Right ventricle myocardium (tissue), 1 donor: ENCODE measurements around a stretch of chr11.

DNA sequence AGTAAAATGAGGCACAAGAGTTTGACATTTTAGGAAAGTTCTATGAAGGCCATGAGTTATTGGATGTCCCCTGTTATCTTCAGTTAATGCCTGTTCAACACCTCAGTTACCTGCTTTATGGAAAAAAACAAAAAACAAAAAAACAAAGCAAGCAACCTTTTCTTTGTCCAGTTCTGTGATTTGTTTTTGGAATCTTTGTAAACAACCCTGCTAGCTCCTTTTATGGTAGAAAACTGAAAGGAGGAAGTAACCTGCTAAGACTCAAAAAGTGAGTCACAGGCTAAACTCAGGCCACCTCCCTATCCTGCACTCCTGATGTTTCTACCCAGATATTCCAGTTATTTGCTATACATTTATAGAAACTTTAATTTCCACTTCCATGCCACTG, 20.6 kb upstream of the TLCD5 start:
- PRO-cap, 2 experiments: no peak in any of the 2 experiments

DNA sequence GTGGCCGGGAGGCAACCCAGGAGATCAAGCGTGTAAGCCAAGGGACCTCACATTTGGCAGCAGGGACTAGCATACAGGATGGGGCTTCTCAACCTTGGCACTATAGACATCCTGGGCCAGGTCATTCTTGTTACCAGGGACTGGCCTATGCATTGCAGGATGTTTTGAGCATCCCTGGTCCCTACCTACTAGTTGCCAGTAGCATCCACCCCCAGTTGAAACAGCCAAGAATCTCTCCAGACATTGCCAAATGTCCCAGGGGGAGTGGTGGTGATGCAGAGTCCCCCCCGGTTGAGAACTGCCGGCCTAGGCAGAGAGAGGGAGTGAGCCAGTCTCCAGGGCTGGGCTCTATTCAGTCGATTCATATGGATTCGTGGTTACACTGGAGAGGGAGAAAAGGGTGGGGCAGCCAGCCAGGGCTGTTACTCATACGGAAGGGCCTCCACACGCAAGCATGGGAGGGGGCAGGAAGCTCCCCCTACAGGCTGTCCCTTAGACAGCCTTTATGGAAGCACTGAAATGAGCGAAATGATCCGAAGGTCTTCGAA, 18.7 kb upstream of the TLCD5 start:
- PRO-cap, 2 experiments: no peak in any of the 2 experiments

- PRO-cap, 2 experiments: no peak in any of the 2 experiments
Measured at GRCh38 chr11:120310557-120311363, 14.3 kb upstream of the TLCD5 start.

- PRO-cap, 2 experiments: no peak in any of the 2 experiments
Measured at GRCh38 chr11:120326684-120327302, 1.7 kb downstream of the TLCD5 start.

DNA sequence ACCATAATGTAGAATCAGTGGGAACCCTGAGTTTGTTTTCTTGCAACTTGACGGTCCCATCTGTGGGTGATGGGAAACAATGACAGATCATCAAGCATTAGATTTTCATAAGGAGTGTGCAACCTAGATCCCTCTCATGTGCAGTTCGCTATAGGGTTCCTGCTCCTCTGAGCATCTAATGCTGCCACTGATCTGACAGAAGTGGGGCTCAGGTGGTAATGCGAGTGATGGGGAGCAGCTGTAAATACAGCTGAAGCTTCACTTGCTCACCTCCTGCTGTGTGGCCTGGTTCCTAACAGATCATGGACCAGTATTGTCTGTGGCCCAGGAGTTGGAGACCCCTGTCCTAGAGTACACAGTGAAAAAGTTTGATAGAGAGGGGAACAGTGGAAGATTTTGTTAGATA, 47.2 kb downstream of the ARHGEF12 start:
- PRO-cap, 2 experiments: no peak in any of the 2 experiments

DNA sequence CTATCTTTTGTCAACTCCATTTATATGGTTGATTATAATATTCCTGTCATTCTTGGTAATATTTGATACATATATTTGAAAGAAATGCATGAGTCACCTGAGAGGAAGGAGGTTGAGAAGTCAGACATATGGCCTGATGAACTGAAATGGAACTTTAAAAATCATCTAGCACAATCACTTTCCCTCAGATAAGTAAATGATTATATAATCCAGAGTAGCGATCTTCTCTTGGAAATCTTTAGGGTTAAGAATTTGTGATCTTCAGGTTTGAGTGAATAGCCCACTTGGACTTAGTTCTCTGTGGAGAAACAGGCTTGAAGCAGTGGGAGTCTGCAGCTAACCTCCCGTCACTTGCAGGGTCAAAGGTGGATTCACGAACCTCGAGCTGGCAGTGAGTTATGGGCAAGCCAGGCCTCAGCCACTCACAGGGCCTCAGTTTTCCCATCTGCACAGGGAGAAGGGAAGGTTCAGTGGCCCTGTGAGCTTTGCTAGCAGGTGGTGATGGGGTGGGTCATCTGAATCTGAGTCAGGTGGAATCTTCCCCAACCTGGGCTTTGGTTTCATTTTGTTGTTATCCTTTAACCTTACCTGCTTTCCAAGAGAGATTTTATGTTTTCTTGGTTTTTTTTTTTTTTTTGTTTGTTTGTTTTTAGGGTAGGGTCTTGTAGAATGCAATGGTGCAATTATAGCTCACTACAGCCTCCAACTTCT, 86.7 kb upstream of the GRIK4 start:
- PRO-cap, 2 experiments: no peak in any of the 2 experiments

DNA sequence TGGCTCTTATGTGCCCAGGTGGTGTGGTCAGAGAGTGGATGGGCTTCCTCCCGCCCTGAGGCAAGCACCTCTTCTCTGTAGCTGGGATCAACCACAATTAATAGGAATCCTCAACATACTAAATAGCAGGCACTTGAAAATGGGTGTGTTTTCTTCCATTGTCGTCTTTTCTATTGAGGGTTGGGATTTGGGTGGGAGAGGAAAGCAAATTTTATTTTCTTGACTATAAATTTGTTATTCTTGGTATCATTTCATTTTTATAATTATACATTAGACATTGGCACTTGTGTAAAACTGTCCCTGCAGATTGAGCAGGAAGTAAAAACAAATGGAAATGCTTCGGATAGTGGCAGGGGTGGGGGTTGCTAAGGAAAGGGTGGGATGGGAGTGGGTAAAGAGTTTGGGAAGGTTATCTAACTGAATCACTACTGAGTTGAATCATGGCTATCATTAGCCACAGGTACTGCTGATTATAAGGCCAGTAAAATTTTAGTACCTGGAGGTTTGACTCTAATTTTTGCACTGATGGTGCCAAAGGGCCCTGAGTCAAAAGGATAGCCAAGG, 25.8 kb upstream of the GRIK4 start:
- PRO-cap, 2 experiments: no peak in any of the 2 experiments

GRCh38 chr11:120546464-120547566, 35.3 kb downstream of the GRIK4 start:
- PRO-cap, 2 experiments: no peak in any of the 2 experiments

DNA sequence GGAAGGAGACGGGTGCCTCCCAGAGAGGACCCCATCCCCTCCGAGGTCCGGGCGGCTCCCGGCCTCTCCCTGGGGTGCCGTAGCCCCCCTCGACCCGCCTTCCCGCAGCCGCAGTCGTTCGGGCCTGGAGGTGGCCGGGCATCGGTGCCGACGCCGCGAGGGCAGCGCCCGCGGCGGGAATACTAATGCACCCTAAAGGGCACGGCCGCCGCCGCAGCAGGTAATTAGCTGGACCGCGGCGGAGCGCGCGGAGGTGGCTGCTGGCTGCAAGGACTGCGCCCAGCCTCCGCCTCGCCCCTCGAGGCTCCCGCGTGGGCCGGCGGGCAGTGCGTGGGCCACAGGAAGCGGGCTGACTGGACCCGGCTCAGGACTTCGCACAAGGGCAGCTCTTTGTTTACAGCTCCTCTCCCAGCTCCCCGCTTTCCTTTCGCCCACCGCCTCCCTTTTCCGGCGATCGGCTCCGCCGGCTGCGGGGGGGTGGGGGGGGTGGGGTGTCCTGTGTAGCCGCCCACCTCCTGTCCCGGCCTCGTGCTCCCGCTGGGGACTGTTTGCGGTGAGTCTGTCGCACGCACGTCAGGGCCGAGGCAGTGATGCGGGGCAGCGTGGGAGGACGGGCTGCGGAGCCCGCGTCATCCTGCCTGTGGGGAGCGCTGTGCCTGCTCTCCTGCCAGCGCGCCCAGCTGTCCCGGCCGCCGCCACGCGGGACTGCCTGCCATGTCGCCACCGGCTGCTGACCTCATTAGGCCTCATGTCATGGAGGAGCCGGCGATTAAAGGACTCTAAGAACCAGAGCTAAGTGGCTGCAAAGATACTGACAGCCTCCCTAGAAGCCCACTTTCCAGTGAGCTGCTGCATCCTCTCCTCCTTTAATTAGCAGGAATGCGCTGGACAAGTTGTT, 53.2 kb downstream of the GRIK4 start:
- PRO-cap, 2 experiments: no peak in any of the 2 experiments

DNA sequence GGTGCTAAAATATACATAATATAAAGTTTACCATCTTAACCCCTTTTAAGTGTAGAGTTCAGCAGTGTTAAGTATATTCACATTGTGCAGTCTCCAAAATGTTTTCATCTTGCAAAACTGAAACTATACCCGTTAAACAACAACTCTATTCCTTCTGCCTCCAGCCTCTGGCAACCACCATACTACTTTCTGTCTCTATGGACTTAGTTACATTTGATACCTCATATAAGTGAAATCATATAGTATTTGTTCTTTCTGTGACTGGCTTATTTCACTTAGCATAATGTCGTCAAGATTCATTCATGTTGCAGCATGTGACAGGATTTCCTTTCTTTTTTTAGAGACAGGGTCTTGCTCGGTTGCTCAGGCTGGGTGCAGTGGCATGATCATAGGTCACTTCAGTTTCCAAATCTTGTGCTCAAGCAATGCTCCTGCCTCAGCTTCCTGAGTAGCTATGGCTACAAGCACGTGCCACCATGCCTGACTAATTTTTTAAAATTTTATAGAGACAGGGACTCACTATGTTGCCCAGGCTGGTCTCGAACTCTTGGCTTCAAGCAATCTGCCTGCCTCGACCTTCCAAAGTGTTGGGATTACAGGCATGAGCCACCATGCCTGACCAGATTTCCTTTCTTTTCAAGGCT, 29.4 kb upstream of the SORL1 start:
- PRO-cap, 2 experiments: no peak in any of the 2 experiments

- PRO-cap, 2 experiments: no peak in any of the 2 experiments
Measured at GRCh38 chr11:121451257-121451835, 768 bp upstream of the SORL1 start.

DNA sequence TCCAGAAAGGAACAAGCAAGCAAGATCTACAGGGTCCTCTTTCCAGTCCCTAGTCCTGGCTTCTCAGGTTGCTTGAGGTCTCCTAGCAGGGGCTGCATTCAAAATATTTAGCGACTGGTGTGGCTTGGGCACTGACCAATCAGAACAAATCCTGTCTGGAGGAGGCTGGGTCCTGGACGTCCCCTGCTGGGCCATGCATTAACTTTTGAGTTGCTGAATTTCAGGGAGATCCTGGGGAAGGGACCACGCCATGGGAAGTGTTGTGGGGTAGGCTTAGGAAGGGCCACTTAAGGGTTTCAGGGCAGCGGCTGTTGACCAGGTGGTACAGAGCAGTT, 27.3 kb downstream of the SORL1 start:
- PRO-cap, 2 experiments: no peak in any of the 2 experiments

GRCh38 chr11:121495905-121496657, 44.0 kb downstream of the SORL1 start:
- PRO-cap, 2 experiments: no peak in any of the 2 experiments

DNA sequence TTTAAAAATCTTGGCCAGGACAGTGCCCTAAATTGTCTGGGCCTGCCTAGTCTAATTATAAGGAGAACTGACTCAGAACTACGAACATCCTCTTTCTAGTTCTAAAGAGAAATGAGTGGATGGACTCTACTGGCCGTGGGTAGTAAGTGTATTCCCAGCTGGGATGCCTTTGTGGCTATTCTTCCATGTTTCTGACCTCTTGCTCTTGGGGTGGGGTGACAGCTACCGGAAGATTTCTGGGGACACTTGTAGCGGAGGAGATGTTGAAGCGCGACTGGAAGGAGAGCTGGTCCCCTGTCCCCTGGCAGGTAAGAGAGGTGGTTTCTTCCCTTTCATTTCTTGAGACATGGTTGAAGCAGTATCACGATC, 98.2 kb downstream of the SORL1 start:
- PRO-cap, 2 experiments: no peak in any of the 2 experiments

DNA sequence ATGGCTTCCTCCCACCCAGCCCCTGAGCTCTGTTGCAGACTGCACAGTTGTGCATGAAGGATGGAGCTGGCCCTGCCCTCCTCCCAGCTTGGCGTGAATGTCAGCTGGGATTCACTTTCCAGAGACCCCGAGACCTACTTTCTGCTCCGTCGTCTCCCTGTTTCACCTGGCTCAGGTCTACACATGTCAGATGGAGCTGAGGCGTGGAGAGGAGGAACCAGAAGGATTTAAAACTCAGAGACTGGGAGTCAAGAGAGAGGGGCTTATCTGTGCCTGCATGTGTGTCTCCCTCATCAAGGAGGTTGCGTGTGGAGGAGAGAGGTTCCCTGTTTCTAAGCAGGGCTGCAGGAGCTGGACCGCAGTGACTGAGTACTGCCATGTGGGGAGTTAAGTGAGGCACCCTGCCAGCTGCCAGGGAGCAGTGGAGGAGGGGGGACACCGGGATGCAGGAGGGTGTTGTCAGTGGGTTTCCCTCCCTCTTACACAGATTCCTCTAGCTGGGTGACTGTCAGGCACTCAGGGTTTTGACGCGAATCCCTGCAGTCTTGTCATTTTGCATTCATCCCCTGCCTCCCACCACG, 120.3 kb downstream of the SORL1 start:
- PRO-cap, 2 experiments: no peak in any of the 2 experiments

- PRO-cap, 2 experiments: no peak in any of the 2 experiments
Measured at GRCh38 chr11:121620163-121620556, 168.0 kb downstream of the SORL1 start.

- PRO-cap, 2 experiments: no peak in any of the 2 experiments
Measured at GRCh38 chr11:121632598-121633700, 180.8 kb downstream of the SORL1 start.

DNA sequence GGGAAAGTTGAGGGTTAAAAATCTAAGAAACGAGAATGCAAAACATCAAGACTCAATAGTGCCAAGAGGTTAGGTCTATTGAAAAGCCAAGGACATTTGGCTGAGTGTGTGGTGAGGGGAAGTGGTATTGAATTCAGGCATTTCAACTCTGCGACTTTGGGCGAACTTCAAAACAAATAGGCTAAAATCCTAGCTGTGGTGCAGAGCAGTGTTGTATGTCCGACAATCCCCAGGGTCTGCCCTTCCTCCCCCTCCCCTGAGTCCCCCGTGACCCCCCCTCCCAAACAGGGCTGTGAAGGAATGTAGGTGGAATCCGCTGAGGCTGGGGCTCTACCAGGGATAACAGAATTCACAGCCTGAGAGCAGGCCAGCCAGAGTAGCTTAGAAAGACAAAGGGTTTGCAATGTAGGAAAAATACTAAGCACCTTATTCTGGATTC, 315.3 kb downstream of the BLID start:
- PRO-cap, 2 experiments: no peak in any of the 2 experiments

DNA sequence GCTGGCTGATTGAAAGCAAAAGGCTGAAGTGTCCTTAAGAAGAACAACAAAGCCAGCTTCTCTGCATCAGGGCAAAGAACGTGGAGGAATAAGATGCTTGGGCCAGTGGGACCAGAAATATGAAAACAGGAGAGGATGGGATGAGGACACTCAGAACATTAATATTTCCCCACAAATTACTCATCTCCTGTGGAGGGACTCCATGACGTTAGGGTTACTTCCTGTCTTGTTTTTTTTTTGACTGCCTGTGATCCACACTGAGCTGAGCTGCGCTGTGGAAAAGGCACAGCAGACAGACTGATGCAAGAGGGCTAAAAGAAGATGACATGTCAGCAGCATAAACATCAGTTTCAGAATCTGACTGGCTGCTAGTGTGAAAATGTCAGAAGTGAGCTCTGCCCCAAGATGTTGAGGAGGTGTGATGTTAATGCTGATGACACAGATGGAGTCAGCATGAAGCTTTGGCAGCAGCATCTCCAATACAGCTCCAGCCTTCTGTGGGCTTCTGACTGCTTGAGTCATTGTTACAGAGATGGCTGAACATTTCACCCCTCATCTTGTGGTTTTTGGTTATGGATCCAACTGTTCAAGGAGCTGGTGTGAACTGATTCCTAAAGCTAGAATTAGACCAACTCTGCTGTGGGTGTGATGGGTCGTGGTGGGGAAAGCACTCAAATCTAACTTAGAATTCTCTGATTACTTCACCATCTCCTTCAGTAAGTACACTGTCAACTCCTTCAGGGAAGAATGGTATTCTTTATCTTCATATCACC, 286.8 kb downstream of the BLID start:
- PRO-cap, 2 experiments: no peak in any of the 2 experiments

DNA sequence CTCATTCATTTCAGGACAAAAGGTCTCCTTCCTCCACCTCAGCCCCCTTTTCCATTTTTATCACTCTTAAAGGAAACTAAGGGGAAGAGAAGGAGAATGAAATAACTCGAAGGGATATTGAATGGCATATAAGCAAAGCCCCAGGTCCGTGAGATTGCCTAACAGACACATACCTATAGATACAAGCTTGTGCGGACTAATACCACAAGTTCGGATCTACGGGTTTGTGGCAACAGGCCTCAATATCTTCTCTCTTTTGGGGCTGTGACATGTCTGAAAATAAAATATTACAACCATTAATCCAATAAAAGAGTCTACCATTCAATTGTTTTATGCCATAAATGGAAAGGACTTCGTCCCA, 36.0 kb upstream of the BLID start:
- PRO-cap, 2 experiments: no peak in any of the 2 experiments